Metastatic Liver Carcinoma in the Adrenal Gland (tissue), 2 donors: ENCODE measurements around a stretch of chr11.

DNA sequence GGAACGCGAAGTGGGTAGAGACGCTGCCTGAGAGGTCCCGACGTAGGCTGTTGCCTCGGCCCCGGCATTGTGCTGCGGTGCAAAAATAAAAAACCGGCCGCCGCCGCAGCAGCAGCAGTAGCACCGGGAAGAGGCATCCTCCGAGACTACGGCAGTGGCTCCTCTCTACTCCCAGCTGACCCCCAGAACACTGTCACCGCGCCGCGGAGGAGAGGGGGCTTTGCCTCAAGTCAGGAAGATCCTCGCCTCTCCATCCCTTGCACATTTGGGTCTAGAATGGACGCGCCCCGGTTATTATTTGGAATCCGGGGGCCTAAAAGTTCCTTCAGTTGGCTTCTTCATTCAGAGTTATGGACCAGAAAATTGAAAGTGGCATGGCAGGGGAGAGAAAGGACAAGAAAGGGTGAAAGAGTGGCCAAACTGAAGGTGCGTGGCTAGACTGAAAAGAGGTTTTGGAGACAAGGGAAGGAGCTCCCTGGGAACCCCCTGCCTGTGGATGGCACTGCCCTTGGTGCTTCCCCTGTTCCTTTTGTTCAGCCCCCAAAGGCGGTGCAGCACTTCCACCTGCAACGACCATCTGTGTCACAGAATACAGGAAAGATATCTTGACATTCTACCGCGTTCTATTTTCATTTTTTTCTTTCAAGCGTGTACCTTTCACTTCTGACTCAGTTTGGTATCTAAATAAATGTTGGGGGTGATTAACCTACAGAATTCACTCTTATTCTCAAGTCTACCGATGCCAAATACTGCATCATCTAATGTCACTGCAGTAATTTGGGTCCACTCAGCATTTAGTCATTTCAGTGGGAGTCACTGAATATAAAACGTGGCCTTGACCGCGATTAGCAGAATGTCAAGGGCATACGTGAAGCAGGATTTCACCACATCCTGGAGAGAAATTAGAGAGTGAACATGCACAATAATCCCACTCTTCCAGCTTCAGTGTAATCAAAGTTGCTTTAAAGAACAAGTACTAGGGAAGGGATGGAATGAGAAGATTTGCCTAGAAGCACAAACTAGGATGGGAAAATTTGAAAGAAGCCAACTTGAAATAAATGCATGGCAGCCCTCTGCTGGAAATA, 88.0 kb upstream of the ARHGAP32 start:
- PRO-cap, 2 experiments = no peak in any of the 2 experiments

DNA sequence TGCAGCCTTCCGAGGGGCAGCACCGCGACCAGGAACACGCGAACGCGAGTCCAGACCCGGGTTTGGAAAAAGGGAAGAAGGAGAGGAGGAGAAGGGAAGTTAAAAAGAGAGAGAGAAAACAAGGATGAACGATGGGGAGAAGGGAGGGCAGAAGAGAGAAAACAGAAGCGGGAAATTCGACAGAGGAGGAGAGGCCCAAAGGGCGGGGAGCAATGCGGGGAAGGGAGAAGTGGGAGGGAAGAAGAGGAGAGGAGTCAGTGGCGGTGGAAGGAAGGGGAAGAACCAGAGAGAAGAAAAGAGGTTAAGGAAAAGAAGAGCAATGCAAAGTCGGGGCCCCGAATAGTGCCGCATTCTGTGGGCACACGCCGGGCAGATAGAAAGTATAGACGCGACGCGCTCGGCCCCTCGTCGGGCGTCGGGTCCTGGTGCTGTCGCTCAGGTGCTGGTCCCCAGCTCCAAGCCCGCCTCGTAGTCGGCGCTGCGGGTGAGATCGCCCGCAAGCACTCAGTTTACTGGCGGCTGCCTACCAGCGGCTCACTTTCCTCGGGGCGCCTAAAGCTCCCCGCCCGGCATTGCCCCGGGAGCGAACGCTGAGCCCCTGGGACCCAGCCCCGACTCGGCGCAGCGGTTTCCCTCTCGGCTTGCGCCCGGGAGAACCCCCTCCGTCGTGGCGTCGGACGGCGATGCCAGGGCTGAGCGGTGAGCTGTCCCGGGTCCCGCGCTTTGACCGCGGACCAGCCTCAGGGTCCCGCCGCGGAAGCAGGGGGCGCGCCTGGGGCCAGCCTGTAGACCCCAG, 2.7 kb upstream of the BARX2 start:
- PRO-cap, 2 experiments = no peak in any of the 2 experiments

GRCh38 chr11:129439886-129440203, 64.2 kb downstream of the BARX2 start:
- PRO-cap, 2 experiments = no peak in any of the 2 experiments

- PRO-cap, 2 experiments = no peak in any of the 2 experiments
Measured at GRCh38 chr11:129444936-129445518, 69.4 kb downstream of the BARX2 start.

GRCh38 chr11:129459225-129459483, 83.5 kb downstream of the BARX2 start:
- PRO-cap, 2 experiments = no peak in any of the 2 experiments

GRCh38 chr11:129543140-129543602, 167.5 kb downstream of the BARX2 start:
- PRO-cap, 2 experiments = no peak in any of the 2 experiments

DNA sequence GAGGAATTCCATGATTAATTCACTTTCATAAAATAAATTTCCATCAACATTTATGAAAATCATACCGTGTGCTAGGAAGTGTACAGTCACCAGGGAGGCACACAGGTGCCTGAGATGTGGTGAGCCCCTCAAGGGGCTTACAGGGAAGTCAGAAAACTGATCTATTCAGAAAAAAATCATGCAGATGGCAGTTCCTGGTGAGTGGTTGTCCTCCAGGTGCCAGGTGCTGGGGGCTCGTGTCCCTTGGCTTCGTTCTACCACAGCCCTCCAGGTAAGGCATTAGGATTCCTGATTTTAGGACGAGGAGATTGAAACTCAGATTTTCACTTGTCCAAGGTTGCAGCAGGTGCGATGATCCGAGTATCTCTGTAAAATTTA, 204.1 kb downstream of the BARX2 start:
- PRO-cap, 2 experiments = no peak in any of the 2 experiments

GRCh38 chr11:129625856-129626427, 189.7 kb upstream of the TMEM45B start:
- PRO-cap, 2 experiments = no peak in any of the 2 experiments

- PRO-cap, 2 experiments = no peak in any of the 2 experiments
Measured at GRCh38 chr11:129703863-129704466, 111.7 kb upstream of the TMEM45B start.

DNA sequence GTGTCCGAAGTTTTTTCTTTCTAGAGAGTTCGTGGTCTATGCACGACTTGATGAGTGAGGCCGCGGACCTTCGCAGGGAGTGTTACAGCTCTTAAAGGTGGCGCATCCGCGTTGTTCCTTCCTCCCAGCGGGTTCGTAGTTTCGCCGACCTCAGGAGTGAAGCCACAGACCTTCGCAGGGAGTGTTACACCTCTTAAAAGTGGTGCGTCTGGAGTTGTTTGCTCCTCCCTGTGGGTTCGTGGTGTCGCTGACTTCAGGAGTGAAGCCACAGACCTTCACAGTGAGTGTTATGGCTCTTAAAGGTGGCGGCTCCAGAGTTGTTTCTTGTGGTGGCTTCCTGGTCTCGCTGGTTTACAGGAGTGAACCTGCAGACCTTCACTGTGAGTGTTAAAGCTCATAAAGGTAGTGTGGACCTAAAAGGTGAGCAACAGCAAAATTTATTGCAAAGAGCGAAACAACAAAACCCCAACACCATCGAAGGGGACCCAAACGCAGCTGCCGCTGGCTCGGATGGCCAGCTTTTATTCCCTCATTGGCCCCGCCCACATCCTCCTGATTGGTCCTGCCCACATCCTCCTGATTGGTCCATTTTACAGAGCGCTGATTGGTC, 1.4 kb upstream of the TMEM45B start:
- PRO-cap, 2 experiments = peak in 2 of 2 experiments; most common minus-strand start position 497 of the sequence (in 2)

- PRO-cap, 2 experiments = no peak in any of the 2 experiments
Measured at GRCh38 chr11:129873571-129874576, 21.5 kb downstream of the NFRKB start.

- PRO-cap, 2 experiments = no peak in any of the 2 experiments
Measured at GRCh38 chr11:129905608-129906027, 10.2 kb upstream of the NFRKB start.

- PRO-cap, 2 experiments = no peak in any of the 2 experiments
Measured at GRCh38 chr11:130072142-130072610, 2.5 kb downstream of the APLP2 start.

DNA sequence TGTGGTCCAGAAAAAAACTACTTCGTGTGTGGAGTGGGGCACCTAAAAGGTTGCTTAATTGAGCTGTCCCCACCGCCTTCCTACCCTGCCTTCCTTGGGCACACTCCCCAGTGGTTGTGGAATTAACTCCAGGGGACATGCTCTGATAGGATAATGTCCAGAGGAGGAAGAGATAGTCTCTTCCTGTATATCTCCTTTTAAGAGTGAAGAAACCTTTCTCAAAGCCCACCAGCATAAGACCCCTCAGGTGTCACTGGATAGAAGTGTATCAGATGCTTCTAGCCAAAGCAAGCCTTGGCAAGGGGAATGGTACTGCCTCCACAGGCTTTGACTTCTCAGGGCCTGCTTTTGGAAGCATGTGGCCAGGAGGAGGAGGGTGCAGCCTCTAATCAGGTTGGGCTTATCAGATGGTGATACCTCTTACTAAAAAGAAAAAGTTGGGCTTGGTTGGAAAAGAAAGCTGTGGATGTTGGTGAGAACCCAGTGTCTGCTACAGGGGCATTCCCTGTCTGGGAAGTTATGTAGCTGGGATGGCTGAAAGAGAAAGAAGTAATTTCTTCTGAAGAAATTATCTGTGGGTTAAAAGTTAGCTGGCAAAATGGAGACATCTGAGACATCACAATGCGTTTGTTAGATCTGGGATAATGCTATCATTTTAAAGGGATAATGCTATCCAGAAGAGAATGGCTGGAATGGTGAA, 7.0 kb downstream of the APLP2 start:
- PRO-cap, 2 experiments = no peak in any of the 2 experiments

DNA sequence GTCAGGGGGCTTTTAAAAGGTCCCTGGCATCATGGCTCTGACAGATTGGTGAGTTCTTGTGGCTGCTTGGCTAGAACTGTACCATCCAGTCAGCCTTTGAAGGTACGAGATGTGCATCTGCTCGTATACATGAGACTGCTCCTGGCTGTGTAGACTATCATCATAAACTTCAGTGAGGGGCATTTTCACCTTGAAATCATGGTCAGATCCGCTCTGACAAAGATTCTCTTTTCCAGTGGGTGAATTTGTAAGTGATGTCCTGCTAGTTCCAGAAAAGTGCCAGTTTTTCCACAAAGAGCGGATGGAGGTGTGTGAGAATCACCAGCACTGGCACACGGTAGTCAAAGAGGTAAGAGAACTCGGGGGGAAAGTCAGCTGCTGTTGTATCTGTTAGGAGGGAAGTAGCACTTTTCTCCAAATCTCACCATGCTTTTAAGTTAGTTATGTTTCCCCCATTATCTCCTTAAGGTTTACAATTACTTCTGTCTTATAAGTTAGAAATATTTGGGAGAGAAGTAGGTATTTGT, 39.0 kb upstream of the ST14 start:
- PRO-cap, 2 experiments = no peak in any of the 2 experiments

DNA sequence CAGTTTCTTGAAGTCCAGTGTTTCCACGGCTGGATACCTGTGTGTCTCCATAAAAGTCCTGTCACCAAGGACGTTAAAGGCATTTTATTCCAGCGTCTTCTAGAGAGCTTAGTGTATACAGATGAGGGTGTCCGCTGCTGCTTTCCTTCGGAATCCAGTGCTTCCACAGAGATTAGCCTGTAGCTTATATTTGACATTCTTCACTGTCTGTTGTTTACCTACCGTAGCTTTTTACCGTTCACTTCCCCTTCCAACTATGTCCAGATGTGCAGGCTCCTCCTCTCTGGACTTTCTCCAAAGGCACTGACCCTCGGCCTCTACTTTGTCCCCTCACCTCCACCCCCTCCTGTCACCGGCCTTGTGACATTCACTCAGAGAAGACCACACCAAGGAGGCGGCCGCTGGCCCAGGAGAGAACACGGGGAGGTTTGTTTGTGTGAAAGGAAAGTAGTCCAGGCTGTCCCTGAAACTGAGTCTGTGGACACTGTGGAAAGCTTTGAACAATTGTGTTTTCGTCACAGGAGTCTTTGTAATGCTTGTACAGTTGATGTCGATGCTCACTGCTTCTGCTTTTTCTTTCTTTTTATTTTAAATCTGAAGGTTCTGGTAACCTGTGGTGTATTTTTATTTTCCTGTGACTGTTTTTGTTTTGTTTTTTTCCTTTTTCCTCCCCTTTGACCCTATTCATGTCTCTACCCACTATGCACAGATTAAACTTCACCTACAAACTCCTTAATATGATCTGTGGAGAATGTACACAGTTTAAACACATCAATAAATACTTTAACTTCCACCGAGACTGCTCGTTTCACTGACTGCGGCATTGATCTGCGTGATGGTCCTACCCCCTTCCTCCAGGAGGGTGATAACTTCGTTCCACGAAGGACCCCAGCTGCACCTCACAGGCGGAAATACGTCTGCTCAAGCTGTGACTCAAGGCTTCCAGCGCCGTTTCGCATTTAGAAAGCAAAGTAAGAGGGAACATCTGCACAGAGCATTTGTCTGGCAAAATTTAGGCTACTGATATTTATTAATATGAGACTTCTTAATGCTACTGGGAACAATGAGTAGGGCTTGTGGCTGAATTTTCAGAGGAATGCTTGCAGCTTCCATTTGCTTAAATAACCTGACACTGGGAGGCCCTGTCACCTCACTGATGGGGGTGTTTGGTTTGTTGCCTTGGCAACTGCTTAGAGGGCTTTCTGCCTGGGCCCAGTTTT, 15.2 kb upstream of the ST14 start:
- PRO-cap, 2 experiments = peak in 2 of 2 experiments; most common plus-strand start position 374 of the sequence (in 2); most common minus-strand start position 159 of the sequence (in 1)

DNA sequence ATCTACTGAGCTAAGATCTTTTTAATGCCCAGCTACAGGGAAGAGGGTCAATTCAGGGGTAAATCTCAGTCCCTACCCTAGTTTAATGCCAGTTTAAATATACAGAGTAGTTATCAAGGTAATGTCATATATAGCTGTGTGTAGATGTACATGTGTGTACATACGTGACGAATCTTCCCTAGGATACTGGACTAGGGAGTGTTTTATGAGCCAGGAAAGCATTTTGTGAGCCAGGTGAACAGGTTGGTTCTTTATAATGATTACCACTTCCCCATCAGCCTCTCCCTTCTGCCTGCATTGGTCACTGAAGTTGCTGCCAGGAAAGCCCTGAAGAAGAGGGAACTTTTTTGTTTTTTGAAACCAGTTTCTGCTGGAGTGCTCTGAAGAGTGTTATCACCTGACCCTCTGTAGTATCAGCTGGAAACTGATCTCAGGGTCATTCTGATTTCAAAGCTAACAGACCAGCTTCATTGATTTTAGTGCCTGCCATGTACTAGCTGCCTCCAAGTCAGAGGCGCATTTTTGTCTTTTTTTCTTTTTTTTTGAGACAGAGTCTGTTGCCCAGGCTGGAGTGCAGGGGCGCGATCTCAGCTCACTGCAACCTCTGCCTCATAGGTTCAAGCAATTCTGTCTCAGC, 14.2 kb upstream of the ST14 start:
- PRO-cap, 2 experiments = no peak in any of the 2 experiments

DNA sequence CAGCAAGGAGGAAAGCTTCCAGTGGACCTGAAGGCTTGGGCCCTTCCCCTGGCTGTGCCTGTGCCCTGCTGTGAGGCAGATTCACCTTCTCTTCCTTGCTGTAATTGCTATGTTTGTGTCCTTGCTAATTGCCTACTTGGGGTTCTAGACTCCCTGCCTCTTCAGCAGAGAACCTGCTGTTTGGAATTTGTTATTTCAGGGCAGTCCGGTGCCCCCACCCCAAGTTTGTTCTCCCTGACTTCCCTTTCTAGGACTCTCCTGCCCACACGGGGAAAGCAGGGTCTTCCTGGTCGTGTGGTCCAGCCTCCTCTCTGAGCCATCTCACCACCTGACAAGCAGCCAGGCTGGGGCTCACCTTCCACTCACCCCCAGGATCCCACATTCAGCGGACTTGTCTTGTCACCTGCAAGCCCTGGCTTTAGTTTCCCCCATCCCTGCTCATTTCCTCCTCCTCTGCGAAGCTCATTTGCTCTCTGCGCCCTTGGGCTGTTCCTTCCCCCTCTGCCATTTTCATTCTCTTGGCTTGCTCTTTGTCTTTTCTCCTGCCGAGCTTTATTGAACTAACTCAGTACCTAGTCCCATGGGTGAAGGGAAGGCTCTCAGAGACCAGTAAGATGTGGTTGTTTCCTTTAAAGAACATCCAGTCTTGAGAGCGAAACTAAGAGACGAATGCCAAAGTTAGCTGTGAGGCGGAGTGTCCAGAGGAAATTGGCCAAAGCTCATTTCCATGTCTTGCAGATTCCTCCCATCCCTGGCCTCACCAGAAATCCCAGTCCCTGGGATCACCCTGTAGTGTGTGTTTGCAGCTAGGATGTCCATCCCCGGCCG, 1.9 kb downstream of the ST14 start:
- PRO-cap, 2 experiments = no peak in any of the 2 experiments

GRCh38 chr11:130400940-130401161, 27.6 kb downstream of the ADAMTS8 start:
- PRO-cap, 2 experiments = no peak in any of the 2 experiments

DNA sequence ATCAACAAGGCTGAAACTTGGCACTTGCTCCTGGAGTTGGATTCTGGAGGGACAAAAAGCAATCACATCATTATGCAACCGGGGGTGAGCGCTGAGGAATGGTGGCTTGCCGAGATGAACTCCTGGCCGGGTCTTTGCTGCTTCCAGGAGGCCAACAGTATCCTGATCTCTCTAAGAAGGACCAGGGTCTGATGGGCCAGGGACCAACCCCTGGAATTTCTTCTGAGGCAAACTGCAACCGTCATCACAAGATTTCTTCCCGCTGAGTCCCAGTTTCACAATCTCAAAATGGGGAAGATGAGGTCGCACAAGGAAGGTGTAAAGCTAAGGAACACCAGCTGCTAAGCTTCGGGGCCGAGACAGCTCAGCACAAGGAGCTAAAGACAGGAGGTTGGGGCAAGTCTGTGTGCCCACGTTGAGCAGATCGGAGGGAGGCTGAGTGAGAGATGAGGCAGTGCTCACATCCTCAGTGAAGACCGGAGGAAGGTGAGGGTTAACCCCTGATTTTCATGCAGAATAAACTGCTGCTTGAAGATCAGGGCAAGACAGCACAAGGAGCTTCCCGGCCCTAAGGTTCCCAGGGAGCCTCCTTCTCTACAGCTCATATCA, 7.5 kb downstream of the ADAMTS8 start:
- PRO-cap, 2 experiments = no peak in any of the 2 experiments